Thoracic aorta endothelial cell (primary cell): ENCODE measurements around a stretch of chr6.

DNA sequence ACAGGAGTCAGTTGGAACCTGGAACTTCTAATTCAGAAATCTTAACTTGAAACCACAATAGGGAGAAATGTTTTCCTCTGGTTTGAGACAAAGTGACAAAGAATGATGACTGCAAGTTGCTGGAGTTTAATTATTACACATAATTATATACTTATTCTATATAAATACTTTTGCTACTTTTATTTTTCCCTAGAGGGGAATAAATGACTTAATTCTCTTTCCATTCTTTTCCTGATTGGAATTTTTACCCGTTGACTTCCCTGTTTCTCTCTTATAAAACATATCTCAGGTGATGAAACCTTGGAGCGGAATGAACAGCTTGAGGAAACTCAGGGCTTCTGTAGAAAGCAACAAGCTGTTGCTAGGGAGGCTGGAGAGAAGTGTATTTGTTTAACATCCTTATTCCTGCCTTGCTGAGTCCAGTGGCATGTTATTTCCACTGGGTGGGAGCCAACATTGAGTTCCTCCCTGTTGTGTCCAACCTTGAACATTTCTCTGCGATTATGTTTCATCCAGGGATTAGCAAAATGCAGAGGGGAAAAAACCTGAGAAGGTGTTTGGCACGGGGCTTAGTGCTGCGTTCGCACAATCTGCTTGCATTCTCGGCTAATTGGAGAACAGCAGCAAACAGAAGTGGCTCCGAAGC lies 412.5 kb downstream of the CDC5L start:
- CAGE, long polyA plus RNA = no peak

GRCh38 chr6:45423178-45423692 lies 45.5 kb upstream of the SUPT3H start:
- CAGE, long polyA plus RNA = no peak

- CAGE, long polyA plus RNA = no peak
These were observed 46.5 kb upstream of the SUPT3H start for GRCh38 chr6:45423977-45424928.

- CAGE, long polyA plus RNA = no peak
These were observed 68.1 kb upstream of the SUPT3H start for GRCh38 chr6:45445693-45446371.

- CAGE, long polyA plus RNA = no peak
These were observed 73.2 kb upstream of the SUPT3H start for GRCh38 chr6:45450780-45451456.

- CAGE, long polyA plus RNA = no peak
These were observed 161.0 kb upstream of the SUPT3H start for GRCh38 chr6:45538621-45539209.

DNA sequence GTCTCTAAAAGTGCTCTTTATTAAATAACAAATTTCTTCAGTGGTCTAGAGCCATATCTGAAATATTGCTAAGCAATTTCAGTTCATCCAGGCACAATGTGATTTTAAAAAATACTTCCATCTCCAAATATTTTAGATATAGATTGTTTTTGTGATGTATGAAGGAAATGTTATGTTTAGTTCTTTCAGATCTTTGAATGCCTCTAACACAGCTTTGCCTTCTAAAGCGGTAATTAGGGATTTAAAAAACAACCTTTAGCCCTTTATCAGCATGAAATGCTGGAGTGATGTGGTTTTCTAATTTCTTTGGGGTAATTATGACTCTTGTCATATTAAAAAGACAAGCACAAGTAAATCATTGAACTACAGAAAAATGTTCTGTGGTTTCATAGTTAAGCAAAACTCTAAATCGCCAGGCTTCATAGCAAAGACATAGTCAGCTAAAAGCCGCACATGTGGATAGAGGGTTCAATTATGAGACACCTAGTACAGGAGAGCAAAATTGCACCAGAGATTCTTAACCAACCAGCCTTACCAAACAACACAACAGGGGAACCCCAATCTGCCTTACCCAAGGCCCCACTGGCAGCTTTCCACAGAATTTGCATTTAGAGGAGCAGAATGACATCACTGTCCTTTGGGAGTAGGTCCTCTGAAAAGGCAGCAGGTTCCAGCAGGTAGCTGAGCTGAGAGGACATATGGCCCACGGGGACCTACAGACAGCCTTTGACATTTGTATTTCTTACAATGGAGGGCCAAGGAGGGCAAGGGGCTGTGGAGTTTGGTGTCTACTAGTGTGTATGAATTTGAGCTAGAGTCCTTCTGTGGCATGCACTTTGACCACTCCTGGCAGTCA lies 170.8 kb upstream of the SUPT3H start:
- CAGE, long polyA plus RNA = no peak

- CAGE, long polyA plus RNA = no peak
These were observed 233.1 kb upstream of the SUPT3H start for GRCh38 chr6:45610817-45611264.

- CAGE, long polyA plus RNA = no peak
These were observed 299.6 kb upstream of the SUPT3H start for GRCh38 chr6:45677168-45677926.

DNA sequence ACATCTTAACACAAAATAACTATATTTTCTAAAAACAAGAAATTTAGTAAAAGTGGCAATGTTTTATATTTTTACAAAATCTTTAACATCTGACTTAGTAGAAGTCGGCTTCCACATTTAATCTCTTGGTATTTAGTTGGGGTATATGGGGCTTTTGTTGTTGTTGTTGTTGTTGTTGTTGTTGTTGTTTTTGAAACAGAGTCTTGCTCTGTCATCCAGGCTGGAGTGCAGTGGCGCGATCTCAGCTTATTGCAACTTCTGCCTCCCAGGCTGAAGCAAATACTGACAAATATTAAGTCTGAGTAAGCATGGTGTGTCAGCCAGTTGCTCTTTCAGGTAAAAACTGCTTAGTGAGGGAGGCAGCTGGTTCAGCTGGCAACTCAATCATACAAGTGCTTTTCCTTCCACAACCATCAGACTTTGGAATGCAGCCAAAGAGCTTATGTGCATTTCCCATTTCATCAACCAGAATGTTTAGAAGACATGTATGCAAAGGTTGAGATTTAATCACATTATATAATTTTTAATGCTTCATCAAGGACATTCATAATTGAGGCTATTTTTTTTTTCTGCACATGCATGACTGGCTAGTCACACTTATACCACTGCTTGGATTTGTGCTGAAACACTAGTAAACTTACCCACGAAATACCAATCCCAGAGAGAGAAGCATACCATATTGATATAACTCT lies 56.1 kb downstream of the CLIC5 start:
- CAGE, long polyA plus RNA = no peak

DNA sequence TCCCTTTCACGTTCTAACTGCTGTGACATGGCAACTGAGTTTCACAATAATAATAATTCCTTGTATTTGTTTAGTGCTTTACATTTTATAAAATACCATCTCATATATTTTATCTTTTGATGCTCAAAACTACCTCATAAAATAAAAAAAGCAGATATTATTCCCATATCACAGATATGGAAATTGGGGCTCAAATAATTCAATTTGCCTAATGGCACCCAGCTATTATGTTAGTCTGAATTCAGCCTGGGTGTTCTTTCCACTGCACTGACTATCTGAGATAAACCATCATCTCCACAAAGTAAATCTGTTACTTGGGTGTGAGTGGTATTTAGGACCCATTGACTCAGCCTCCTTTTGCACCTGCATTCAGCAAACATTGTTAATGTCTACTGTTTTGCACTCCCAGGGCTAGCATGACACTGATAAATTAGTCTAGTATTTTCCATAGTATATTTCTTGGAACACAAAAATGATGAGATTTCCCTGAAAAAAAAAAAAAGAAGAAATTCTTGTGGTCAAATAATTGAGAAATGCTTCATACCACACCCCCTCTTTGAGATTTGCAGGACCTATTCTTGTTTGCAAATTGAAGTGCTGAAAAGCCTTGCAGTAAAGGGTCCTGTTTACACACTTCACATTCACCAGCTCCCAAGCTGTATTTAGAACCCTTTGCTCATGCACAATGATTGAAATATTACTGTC lies 36.1 kb upstream of the CLIC5 start:
- CAGE, long polyA plus RNA = no peak

- CAGE, long polyA plus RNA = no peak
These were observed 86.2 kb downstream of the RCAN2 start for GRCh38 chr6:46404968-46405472.

DNA sequence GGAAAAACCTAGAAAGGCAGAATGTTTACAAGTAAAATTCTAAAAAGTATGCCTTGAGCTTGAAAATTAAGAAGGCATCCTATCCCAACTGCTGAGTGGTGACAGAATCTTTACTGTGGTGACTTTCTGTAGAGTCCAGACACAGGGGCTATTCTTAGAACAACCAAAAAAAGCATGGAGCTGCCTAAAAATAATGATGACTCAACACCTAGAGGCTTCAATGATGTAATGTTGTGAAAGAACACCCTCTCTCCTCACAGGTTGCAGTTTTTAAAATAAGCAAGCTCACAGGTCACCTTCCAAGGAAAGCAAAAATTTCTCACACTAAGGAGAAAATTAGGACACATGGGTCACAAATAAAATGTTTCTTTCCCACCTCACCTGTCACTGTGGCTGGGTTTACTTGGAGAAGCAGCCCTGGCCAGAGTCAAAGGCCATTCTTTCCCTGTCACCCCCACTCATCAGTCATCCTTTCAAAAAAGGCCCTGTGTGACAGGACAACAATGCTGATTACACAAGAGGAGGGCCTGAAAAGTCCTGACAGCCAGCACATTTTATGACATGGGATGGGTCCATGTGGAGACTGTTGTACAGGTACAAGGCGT lies 53.5 kb downstream of the RCAN2 start:
- CAGE, long polyA plus RNA = no peak

- CAGE, long polyA plus RNA = no peak
These were observed 14.9 kb upstream of the RCAN2 start for GRCh38 chr6:46506141-46506600.

DNA sequence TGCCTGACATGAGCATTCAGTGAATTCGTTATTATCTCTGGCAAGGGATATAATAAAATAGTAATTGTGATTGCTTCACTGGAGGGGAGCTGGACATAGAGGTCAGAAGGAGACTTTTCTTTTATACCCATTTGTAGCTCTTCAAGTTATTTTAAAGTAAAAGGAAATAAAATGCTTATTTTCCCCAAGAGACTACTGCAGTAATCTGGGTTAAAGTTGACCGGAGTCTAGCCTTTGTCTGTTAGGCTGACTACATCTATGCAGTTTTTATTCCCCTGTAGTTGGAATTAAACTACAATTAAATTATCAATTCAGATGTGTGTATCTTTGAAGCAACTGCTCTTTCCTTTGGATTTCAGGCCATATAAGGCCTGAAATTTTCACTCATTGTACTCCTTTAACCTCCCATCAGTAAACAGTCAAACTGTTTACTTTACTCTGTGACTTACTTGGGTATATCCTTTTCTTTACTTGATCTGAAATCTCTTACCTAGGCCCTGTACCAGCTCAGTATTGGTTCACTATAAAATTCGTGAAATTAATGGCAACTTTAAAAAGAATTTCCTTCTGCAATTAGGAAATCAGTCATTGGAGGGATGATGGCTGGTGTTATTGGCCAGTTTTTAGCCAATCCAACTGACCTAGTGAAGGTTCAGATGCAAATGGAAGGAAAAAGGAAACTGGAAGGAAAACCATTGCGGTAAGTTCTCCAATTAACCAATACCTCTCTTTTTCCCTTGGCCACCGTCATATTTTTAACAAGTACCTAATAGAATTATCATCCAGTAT lies 9.2 kb downstream of the SLC25A27 start:
- CAGE, long polyA plus RNA = no peak

GRCh38 chr6:46772536-46773298 lies 20.5 kb upstream of the MEP1A start:
- CAGE, long polyA plus RNA = no peak

GRCh38 chr6:46909232-46909871 lies 12.4 kb downstream of the ADGRF5 start:
- CAGE, long polyA plus RNA = no peak

DNA sequence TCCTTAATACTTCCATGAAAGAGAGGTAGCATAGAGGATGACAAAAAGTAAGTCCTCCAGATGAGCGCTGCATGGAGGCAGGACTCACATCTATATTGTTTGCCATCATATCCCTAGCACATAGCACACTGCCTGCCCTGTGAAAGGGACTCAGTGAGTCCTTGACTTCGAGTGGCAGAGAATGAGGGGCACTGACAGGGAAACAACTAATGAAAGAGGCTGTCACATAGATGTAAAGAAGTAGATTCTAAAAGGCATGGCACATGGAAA lies 30.5 kb upstream of the ADGRF5 start:
- CAGE, long polyA plus RNA = no peak

DNA sequence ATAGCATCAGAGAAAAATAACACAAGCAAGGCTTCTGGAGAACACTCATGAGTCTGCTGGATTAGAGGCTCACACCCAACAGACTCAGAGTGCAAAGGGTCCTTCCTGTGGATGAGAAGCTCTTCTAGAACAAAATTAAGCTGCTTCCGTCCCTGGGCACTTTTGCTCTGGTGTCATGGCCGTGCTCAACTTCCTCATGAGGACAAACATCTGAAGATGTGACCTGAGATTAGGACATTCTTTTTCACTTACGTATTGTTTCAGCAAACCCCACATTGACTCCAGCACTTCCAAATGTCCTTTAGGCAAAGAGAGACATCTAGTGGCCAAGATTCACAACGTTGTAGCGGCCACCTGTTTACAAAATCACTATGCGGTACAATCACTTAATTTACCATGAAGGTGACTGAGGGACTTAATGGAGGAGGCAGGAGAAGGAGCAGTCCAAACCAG lies 5.3 kb upstream of the ADGRF1 start:
- CAGE, long polyA plus RNA = no peak

- CAGE, long polyA plus RNA = no peak
These were observed 104.5 kb upstream of the ADGRF1 start for GRCh38 chr6:47146352-47147237.